Anterior vena cava (tissue), 1 donor: ENCODE measurements around a stretch of chr11.

- PRO-cap, result no peak
Measured at GRCh38 chr11:67920602-67920964, 83.3 kb downstream of the UNC93B1 start.

DNA sequence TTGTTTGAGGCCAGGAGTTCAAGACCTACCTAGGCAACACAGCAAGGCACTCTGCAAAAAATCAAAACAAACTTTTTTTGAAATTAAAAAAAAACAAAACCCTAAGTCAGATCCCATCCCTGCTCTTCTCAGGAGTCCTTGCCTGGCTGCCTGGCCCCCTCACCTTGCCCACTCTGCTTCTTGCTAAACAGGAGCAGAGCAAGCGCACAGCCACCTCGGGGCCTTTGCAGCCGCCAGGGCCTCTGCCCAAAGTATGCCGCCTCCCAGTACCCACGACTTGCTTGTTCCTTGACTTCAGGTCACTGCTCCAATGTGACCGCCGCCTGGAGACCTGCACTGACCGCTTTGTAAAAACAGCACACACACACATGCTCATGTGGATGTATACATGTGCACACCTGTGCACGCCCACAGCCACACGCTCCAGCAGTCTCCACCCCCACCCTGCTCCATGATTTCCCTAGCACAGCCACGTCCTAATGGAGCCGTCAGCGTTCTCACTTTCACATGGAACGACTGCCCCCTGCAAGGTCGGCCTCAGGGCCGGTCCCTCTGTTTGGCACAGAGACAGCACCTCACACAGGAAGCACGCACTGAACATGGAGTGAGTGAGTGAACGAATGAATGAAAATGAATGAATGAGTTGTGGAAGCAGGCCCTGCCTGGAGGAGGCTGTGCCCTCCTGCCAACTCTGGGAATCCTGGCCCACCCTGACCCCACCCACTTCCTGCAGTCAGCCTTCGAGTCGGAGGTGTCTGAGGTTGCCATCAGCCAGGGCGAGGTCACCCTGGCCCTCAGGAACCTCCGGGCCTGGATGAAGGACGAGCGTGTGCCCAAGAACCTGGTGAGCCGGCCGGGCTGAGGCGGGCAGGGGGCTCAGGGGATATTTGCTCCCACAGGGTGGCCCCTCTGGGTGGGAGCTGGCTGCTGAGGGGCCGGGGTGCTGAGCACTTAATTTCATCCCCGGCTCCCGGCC is 8.0 kb downstream of the ALDH3B1 start:
- PRO-cap, result no peak

DNA sequence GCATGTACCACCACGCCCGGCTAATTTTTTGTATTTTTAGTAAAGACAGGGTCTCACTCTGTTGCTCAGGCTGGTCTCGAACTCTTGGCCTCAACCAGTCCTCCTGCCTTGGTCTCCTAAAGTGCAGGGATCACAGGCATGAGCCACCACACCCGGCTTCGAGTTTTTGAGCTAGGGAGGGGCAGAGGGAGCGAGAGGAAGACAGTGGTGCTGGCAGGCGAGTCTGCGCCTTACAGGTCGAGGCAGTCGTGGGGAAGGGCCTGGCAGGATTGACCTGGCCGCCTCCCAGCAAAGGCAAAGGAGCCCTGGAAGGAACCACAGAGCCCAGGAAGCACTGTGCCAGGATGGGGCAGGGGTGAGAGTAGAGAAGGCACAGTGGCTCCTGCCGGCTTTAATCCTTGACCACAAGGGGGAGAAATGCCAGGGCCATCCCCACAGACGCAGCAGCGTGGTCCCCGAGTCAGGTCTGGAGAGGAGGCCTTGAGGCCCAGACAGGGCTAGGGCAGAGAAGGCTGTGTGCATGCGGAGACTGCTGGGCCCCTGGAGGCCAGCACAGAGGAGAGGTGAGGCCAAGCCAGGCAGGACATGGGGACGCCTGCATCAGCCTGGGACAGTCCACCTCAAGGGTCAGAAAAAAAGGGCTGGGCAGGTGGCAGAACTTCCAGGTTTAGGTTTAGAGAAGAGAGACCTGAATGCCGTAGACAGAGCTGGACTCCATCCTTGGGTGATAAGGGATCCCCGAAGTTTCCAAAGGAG is 9.9 kb upstream of the NDUFS8 start:
- PRO-cap, result no peak

GRCh38 chr11:68043187-68044193 is 4.7 kb downstream of the TCIRG1 start:
- PRO-cap, result no peak

DNA sequence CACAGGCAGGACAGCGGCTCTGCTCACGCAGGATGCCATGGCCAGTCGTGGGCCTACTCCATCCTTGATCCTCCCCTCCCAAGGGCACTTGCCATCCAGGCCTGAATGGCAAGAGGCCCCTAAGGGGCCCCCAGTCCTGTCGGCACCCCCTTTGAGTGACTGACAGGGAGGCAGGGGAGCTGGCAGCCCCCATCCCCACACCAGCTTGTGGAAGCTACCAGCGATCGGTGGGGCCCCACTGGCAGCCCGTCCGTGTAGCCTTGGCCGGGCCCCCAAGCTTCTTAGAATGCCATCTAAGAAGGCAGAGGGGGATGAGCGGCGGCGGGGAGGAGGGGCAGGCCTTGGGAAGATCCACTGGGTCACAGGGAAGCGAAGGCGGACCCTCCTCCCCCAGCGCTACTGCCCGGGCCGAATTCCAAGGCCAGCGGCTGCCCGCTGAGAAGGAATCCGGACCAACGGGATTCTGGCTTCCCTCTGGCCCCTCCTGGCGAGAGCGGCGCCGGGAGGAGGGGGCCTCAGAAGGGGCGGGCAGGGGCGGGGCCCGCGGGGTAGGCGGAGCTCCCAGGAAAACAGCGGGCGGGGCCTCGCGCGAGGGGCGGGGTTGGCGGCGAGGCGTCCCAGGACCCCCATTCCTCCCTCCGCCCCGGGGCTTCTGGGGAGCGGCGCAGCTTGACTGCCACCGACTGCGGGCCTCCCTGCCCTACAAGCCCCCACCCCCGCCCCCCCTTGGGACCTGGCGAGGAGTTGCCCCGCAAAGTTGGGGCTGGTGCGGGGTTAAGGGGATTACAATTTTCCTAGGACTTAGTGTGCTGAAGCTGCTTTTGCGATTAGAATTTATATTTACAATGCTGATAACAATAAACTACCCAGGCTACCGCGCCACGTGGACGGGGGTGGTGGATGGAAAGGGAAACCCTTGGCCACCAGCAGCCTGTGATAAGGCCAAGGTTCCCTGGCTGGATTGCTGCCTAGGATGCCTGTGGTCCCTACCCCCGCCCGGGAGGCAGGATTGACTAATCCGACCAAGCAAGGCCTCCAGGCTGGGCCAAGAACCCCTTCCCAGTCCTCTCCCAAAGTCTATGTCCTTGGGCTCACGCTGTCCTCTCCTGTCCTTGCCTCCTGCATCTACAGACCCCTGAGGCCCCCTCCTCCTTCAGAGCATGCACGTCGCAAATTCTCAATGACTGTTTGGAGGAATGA is 7.2 kb upstream of the CHKA start:
- PRO-cap, result bidirectional peak, plus-strand start at position 591 of the sequence, minus-strand start at position 476 of the sequence

GRCh38 chr11:68296662-68297391 is 15.6 kb upstream of the LRP5 start:
- PRO-cap, result no peak

DNA sequence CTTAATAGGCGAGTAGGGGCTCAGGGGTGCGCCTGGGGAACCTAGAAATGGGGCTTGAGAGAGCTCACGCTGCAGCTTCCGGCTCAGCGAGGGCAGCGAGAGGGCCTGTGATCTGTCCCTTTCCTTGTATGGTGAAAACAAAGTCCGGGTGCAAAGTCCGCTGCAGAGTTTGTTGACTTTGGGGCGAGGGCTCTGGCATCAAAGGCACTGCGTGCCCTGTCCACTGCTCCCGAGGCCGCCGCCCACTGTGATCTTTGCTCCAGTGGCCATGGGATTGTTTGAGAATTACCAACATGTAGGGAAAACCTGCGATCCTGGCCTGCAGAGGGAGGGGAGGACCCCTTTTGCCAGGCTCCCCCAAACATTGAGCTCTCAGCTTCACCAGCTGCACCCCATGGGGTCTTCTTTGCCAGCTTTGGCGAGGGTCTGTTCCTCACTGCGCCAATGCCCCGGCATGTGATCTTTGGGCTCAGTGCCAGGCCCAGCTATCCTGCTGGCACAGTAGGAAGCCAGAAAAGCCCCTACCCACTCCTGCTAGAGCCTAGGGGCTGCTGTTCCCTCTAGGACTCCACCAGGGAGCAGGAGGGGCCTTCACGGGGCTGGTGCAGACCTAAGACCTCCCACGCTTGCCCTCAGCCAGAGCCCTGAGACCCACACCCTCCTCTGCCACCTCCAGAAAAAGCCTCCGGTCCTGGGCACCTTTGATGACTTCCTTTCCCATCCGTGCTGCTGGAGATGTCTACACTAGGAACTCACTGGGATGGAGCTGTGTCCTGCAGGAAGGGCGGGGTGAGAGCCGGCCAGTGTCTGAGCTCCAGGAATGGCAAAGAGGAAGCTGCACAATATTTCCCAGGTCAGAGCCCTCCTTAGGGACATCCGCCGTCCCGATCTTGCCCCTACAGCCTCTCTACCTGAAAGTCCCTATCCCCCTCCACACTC is 14.0 kb upstream of the LRP5 start:
- PRO-cap, result no peak

GRCh38 chr11:68373506-68374086 is 61.2 kb downstream of the LRP5 start:
- PRO-cap, result bidirectional peak, plus-strand start at chr11:68373769, minus-strand start at chr11:68373676

GRCh38 chr11:68403356-68403827 is 57.2 kb upstream of the PPP6R3 start:
- PRO-cap, result no peak

DNA sequence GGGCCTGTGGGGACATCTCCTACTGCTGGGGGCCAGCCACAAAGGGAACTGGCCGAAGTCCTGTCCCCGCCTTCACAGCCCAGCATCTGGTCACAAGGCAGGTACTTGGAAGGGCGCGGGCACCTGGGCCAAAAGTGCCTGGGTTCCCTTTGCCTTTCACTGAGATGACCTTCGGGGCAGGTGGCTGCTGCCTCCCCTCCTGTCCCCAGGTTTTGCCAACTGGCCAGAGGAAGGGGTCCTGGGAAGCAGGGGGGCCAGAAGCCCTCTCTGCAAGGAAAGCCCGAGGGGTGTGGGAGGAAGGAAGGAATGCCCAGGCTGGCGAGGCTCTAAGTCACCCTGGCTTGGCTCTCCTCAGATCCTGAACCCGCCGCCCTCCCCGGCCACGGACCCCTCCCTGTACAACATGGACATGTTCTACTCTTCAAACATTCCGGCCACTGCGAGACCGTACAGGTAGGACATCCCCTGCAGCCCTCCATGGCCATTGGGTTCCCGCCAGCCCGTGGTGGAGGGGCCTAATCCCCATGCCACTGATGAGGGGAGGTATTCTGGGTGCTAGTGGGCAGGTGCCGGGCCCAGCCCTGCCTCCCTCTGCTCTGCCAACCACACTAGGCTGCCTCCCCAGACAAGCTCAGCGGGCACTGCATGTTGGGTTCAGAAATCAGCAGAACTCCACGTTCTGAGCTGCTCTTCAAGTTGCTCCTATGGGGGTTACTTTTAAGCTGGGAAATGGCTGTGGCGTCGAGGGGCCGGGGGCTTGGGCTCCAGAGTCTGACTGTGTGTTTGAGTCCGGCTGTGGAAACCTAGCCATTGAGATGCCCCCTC is 14.3 kb upstream of the PPP6R3 start:
- PRO-cap, result no peak

DNA sequence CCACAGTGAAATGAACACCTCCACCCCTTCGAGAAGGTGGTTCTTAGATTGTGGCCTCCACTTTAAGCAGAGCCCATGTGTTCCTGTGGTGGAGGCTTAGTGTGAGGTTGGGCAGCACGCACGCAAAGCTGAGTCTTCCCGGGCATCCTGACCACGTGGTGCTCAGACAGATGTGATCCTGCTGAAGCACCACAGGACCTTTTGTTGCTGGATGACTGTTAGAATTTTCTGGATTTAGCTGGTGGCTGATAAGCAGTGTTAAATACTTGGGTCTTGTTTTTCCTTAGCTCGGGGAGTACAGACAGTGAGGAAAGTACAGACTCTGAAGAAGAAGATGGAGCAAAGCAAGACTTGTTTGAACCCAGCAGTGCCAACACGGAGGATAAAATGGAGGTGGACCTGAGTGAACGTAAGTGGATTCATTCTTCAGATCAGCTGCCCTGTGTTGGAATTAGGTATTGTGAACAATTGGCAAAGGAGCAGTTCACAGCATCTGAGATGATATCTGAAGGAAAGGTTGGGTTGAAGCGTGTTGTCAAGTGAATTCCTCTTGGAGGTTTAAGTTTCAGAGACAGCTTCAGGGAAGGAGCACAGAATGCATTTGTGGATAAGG is 88.4 kb upstream of the GAL start:
- PRO-cap, result no peak

- PRO-cap, result no peak
Measured at GRCh38 chr11:68601623-68602108, 82.7 kb upstream of the GAL start.

- PRO-cap, result no peak
Measured at GRCh38 chr11:68614913-68615372, 69.4 kb upstream of the GAL start.

DNA sequence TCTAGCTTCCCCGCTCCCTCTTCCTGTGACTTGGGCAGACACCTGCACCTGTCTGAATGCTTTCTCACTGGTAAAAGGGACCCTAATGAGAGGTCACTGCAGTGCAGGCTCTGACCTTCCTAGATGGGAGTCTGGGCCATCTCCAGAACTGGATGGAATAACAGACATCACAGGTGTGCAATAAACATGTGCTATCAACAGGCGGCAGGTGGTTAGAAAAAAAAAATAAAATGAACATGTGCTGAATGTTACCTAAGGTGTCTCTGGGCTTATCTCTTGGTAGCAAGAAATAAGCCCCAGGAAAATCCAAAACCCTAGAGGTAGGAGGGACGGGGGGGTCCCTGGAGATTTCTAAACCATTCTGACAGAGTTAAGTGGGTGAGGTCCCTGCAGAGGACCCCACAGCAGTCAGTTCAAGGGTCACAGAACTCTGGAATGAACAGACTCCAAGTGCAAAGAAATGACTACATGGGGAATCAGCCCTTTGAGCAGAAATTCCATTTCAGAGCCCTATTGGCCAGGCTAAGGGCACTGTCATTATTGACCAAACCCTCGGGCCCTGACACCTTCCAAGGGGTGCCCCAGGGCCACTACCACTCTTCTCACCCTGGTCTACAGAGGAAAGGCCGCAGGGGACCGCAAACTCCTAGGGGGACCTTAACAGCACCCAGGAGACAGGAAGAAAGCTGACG is 30.0 kb downstream of the CPT1A start:
- PRO-cap, result no peak

GRCh38 chr11:68831078-68831605 is 10.6 kb downstream of the CPT1A start:
- PRO-cap, result no peak

- PRO-cap, result no peak
Measured at GRCh38 chr11:68837841-68838925, 3.5 kb downstream of the CPT1A start.

GRCh38 chr11:68843637-68844501 is 2.2 kb upstream of the CPT1A start:
- PRO-cap, result no peak

DNA sequence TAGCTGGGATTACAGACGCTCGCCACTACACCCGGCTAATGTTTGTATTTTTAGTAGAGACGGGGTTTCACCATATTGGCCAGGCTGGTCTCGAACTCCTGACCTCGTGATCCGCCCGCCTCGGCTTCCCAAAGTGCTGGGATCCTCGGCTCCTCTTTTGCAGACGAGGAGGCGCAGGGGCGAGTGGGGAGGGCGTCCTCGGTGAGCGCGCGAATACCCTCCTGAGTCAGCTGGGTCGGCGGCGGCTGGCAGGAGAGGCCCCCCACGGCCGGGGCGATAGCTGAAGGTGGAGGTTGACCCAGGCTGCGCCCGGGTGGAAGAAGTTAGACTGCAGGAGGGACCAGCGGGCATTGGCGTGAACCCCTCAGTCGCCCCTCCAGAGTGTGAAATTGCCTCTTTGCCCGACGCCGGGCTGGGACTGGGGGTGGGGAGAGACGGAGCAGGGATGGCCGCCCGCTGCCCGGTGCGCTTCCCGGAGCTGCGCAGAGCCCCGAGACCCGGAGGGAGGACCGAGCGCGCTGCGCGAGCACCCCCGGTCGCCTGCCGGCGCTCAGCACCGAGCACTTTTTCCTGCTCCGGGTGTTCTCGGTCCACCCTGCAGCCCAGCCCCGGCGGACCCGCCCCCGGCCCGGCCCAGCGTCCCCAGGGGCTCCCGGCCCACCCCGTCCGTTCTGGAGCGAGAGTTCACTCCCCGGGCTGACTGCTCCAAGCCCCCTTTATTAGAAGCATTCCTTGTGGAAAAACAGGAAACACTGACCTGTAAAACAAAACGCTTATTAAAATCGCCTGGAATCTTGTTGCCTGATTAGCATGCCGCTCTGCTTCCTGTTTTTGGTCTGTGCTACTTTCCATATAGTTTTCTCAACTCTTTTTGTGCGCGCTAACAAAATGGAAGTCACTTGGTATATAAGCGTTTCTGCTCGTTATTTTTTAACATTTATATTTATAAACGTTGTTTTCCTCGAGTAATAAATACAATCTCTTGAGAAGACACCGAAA is 13.7 kb upstream of the CPT1A start:
- PRO-cap, result unidirectional peak, minus-strand start at position 542 of the sequence

- PRO-cap, result no peak
Measured at GRCh38 chr11:68857329-68857670, 15.6 kb upstream of the CPT1A start.

- PRO-cap, result no peak
Measured at GRCh38 chr11:68956229-68956524, 24.6 kb downstream of the MRGPRD start.